Tibial artery (tissue), 1 donor: ENCODE results near the genes LMAN1L and RPP25.

DNA sequence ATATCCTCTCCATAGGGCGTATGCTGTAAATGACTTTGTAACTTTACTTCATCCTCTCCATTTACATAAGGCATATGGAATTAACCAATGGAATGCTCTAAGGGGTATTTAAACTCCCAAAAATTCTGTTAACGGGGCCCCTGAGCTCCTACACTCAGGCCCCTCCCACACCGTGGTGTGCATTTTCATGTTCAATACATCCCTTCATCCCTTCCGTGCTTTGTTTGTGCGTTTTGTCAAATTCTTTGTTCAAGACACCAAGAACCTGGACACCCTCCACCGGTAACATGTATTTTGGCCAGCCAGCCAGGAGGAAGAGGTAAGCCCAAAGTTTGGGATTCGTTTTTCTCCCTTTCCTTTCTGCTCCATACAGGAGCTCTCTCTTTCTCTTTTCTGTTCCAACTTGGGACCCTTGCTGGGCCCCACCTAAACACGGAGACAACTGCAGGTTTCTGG lies 16.8 kb downstream of the CYP11A1 start:
- PRO-cap: no peak

- PRO-cap: no peak
Observed at GRCh38 chr15:74384857-74385666, 17.6 kb upstream of the CYP11A1 start.

DNA sequence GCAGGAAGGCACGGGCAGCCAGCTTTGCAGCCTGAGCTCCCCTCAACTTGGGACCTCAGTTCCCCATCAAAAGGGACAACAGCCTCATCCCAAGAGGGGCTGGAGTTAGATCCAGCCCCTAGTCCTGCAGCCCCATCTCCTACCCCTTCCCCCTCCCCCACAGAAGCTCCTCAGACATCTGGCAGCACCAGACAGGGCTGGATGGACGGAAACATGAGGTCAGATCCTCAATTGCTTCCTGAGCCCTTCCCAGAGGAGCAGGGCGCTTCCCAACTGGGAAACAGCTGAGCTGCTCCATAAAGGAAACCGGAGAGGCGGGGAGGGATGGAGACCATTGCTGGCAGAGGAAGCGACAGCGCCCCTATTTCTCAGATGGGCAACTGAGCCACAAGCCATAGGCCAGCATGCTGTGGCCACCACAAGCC lies 18.2 kb upstream of the CYP11A1 start:
- PRO-cap: no peak

DNA sequence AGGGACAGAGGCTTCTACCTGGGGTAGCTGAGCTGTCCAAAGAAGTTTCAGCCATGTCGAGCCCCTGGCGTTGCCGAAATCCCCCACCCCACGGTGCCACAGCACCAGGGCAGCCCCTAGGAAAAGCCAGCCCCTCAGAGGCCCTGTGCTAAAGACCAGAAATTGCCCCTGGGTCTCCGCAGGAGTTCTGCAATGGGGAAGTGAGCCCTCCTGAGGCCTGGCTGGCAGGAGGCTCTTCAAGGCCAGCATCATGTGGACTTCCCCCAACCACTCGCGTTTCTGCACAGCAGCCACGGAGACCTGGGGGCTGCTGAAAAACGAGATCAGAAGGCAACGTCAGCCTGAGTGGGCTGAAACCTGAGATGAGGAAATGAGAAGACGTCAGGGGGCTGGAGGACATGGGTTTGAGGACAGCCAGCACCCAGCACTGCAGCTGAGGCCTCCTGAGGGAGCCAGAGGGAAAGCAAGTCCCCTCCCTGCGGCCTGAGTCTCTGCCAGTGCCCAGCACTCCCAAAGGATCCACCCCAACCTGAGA lies 29.0 kb upstream of the CYP11A1 start:
- PRO-cap: no peak

DNA sequence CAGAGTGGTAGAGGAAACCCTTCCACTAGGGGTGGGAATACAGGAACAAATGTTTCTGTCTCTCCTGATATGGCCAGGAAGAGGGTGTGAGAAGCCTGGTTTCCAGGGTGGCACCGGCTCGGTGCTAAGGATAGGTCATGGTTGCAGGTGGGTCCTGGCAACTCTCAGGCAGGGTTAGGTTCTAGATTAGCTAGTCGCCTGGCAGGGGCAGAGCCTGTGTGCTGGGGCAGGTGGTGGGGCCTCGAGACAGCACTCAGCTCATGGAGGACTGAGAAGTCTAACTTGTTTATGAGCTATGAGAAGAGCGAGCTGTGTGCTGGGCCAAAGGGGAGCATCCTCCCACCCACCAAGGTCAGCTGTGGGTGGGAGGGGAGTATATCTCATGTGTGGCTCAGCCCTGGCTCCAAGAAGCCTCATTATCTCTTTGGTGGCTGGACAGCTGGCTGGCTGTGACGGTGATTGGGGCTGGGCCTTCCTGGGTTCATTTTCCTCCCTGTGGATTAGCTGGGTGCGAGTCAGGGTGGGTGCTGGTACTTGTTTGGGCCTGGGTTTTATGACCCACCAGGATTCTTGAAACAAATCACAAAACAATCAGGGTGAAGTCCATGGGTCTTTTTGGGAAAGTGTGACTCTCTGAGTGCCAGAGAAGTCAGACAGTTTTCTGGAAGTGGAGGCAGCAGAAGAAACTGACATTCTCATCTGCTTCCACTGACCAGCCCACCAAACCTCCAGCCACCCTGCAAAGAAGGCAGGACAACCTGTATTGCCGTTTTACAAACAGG lies 9.8 kb downstream of the SEMA7A start:
- PRO-cap: no peak

DNA sequence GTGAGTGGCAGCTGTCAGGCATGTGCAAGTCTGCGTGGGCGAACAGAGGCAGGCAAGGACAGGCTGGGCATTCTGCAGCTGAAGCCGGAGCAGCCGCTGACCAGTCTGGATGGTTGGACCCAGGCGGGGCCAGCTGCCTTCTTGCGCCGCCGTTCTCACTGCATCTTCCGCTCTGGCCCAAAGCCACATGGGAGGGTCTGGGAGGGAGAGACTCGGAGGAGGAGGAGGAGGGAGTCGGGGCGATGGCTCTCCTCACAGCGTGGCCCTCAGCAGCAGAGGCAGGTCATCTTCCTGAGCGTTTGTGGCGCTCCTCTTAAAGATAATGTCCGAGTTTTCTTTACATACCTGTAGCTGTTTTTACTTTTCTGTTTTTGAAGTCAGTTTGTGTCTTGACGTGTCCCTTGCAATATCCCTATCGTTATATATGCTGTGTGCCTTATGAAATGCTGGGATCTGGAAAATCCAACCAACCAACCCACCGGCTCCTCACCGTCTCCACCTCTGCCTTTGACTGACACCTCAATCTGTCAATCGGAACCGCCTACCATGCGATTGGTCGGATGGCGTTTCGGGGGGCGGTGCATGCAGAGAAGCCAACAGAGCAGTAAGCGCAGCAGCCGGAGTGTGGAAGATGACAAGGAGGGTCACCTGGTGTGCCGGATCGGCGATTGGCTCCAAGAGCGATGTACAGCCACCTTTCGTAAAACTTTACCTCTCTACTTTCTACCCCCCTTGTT lies 6.1 kb downstream of the CLK3 start:
- PRO-cap: no peak

DNA sequence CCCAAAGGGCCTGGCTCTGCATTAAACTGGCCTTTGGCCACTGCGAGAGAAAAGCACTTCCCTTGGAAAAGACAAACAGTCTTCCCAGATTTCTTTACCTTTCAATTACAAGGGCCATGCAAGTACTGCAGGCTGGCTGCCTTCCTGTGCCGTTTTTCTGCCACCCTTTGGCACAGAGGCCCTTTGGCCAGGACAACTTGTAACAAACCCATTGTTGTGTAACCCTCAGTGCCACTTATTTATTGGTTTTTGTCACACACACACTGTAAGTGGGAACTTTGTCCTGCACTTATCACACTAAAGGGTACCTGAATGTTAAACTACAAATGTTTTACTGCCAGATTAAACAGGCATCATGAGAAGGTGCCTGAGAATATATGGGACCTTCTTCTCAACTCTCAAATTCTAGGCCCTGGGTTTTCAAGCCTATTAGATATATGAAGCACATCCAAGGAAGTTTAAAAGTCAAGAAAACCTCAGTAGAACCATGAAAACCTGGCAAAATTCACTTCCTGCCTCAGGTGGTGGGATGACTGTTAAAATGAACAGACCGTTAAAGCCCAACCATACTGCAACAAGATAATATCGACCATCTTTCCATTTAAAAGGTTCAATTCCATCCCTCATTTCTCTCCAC lies 31.4 kb downstream of the EDC3 start:
- PRO-cap: no peak

GRCh38 chr15:74730824-74731418 lies 5.6 kb upstream of the CYP1A1 start:
- PRO-cap: no peak

DNA sequence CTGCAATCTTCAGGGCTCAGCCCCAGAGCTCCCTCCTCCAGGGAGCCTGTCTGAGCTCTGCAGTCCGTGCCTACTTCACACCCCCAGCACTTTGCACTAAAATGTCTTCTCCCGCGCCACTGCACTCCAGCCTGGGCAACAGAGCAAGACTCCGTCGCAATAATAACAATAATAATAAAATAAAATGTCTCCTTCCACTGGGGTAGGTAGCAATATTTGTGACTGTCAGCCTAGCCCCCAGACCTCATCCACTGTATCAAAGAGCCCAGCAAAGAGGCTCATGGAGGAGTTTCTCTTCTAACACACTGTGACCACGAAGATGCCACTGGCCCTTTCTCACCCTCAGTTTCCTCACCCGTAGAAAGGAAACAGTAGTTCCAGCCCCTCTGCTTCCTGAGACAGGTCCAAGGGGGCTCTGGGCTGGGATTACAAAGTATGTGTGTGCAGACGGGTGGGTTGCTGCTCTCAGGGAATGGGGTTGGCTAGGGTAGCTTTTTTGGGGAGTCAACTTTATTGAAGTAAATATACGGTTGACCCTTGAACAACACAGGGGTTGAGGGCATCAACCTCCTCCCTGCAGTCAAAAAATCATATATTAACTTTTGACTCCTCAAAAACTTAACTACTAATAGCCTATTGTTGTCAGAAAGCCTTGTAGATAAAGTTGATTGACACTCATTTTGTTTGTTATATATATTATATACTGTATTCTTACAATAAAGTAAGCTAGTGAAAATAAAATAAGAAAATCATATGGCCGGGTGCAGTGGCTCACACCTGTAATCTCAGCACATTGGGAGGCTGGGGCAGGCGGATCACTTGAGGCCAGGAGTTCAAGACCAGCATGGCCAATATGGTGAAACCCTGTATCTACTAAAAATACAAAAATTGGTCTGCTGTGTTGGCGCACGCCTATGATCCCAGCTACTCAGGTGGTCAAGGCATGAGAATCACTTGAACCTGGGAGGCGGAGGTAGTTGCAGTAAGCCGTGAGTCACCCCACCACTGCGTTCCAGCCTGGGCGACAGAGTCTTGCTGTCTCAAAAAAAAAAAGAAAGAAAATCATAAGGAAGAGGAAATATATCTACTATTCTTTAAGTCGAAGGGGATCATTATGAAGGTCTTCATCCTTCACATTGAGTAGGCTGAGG lies 13.7 kb downstream of the CSK start:
- PRO-cap: no peak

DNA sequence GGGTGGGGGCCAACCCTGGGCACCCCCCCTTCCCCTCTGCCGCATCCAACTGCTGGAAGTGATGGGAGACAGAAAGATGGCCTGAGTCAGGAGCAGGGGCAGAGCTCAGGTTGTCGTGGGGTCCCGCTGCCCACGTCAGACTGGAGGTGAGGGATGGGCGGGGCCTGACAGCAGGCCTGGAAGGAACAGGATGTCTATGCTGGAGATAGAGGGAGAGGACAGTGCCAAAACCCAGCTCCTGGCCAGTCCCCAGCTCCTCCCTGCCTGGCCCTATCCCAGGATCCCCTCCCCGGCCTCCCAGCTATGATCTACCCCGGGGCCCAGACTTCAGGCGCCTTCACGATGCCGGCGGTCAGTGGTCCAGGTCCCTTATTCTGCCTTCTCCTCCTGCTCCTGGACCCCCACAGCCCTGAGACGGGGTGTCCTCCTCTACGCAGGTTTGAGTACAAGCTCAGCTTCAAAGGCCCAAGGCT lies at the start of gene LMAN1L:
LMAN1L (plus strand) TSS at position 323 of the 473 bp plus-strand sequence.
- PRO-cap: no peak

- PRO-cap: no peak
Observed at GRCh38 chr15:74891214-74891994, 1.6 kb downstream of the MPI start.

- PRO-cap: no peak
Observed at GRCh38 chr15:74893485-74893986, 3.7 kb downstream of the MPI start.

GRCh38 chr15:74918868-74920132 lies 12.6 kb upstream of the FAM219B start:
- PRO-cap: no peak

GRCh38 chr15:74955448-74956509 lies 793 bp downstream of the RPP25 start:
- PRO-cap: bidirectional peak, plus-strand start at chr15:74956380, minus-strand start at chr15:74956264

- PRO-cap: no peak
Observed at GRCh38 chr15:74956510-74956705, 164 bp downstream of the RPP25 start.

DNA sequence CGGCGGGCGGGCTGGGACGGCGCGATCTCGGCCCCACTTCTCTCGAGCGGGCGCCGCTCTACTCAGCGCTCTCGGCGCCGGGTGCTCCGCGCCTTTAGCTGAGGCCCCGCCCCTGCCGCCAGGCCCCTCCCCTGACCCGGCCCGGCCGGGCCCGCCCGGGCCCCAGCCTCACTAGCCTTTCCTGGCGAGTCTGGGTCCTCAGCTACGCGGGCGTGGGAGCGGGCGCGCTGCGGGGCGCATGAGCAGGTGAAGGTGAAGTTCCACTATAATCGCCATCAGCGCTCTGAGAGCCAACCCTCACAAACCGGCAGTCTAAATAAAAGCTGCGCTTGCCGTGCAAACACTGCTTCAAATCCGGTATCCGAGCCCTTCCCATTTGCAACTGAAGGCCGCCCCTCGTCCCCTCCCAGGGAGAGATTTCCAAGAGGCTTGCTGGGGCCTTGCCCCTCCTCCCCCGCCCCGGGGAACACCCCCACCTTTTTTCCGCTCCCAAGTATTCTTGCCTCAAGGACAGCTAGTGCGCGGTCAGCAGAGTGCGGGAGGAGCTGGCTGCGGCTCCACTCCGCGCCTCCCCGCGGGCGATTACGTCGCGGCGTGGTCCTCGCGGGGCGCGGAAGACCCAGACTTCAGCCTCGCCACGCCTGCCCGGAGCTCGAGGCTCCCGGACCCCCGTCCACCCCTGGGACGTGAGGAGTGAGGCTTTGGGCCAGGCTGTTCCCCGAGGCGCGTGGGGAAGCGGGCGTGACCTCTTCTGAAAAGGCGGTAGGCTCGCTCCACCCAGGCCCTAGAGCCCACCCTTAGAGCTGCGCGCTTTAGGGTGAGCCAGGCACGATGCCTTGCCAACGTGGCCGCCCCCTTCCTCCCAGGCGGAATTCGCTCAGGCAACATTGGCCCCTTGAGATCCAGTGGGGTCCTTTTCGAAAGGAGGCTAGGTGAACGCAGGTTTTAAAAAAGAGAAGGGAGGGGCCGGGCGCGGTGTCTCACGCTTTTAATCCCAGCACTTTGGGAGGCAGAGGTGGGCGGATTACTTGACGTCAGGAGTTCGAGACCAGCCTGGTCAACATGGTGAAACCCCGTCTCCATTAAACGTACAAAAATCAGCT lies at the start of gene RPP25:
RPP25 (minus strand) TSS at position 67 of the 1,103 bp plus-strand sequence.
- PRO-cap: bidirectional peak, plus-strand start at position 201 of the sequence, minus-strand start at position 60 of the sequence; bidirectional peak, plus-strand start at position 517 of the sequence, minus-strand start at position 384 of the sequence; bidirectional peak, plus-strand start at position 815 of the sequence, minus-strand start at position 695 of the sequence

DNA sequence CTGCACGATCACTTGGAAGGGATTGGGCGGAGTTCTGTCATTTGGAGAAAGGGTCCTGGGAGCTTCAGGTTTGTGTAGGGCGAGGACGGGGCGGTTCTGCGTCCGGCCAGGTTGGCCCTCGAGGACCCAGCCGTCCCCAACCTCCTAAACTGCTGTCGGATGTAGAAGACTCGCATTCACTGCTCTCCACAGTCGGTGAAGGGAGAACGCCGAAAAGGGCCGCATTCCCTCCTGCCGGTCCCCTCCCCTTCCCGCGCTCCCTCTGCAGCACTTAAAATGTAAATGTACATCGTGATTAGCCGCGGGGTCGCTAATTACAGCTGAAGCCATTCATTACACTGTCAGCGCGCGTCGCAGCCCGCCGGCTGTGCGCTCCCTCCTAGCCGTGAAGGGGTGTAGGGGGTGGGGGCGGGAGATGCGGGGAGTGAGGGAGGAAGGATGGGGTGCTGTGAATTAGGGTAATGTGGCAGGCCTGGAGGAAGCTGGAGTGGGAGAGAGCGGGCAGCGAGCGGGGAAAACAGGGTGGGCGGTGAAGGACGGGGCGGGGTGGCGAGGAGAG lies 2.6 kb upstream of the RPP25 start:
- PRO-cap: unidirectional peak, plus-strand start at position 189 of the sequence

DNA sequence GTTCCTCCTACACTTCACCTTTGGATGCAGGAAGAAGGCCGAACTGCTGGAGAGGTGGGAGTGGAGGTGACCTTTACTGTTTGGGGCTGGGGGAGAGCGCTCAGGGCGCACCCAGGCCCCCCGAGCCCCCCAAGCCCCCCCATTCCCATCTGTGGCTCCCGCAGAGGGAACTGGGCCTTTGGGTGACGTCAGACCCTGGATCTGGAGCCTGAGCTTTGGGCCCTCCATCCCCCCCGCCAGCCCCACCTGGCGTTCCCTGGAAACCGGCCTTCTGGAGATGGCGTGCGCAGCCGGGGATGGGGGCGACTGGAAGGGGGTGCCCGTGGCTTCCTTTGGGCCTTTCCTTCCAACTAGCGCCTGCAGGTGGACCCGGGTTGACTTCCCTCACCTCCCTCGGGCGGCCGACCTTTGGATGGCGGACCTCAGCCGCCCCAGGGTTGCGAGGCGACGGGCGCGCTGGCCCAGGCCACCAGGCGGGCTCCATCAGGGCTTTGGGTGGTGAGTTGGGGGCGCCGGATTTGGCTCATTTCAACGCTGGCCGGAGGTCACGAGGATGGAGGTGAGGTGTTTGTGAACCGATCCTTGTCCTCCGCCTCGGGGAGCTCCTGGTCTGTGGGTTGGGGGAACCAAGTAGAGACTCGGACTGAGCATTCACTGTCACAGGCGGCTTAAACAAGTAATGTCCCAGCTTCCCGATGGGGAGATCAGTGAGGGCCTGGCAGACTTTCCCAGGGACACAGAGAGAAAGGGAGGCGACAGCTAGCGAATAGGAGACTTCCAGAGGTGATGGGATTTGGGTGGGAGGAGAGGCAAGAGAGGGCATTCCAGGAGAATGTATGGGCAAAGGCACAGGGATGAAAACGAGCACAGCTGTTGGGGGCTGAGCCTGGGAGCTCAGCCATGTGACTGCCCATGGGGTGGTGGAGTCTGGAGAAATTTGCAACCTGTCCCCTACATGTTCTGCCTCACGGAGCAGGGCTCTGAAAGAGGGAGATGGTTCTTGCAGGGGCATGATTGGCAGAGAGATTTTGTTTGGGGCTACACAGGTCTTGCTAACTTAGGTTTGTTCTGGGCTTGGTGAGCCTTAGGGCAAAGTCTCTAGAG lies 751 bp downstream of the SCAMP5 start:
- PRO-cap: no peak

DNA sequence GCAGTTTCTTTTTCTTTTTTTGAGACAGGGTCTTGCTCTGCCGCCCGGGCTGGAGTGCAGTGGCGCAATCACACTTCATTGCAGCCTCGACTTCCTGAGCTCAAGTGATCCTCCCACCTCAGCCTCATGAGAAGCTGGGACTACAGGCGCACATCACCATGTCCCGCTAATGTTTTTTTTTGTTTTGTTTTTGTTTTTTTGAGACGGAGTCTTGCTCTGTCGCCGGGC lies 11.9 kb downstream of the SCAMP5 start:
- PRO-cap: no peak

DNA sequence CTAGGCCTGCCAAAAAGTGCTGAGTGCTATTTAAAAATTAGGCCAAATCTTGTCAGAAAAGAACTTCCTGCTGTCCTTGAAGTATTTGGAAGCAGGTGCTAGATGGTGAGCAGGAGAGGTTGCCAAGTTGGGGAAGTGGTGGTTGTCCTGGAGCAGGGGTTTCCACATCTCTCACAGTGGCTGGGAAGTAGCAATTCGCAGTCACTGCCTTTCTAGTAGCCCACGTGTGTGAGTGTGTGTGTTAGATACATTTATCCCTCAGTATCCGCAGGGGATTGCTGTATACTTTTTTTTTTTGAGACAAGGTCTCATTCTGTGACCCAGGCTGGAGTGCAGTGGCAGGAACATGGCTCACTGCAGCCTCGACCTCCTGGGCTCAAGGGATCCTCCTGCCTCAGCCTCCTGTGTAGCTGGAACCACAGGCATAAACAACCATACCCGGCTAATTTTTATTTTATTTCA lies 710 bp downstream of the PPCDC start:
- PRO-cap: no peak